Jejunum (tissue), 1 donor: Measurements from ENCODE around the gene GALNT14.

GRCh38 chr2:30235702-30236305 is 4.5 kb downstream of the LBH start:
- PRO-cap = no peak

- PRO-cap = no peak
Measured at GRCh38 chr2:30236808-30237681, 5.7 kb downstream of the LBH start.

DNA sequence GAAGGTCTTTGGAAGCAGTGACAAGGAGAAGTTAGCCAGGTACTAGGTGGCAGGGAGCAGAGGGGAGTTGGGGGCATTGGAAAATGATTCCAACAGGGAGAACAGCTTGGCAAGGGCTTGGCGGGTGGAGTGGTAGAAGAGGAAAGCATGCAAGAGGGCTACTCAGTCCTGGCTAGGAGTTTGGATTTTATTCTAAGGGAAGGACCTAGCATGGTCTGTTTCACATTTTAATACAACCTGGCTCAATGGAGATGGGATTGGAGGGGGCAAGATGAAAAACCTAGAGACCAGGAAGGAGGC is 29.1 kb downstream of the LBH start:
- PRO-cap = no peak

- PRO-cap = no peak
Measured at GRCh38 chr2:30373783-30374279, 73.2 kb upstream of the LCLAT1 start.

GRCh38 chr2:30422016-30422857 is 24.8 kb upstream of the LCLAT1 start:
- PRO-cap = no peak

- PRO-cap = no peak
Measured at GRCh38 chr2:30808793-30809454, 1.7 kb upstream of the CAPN13 start.

GRCh38 chr2:31137818-31139200 is at the start of gene GALNT14:
Gene GALNT14 (minus strand): TSS chr2:31138440.
- PRO-cap = bidirectional peak, plus-strand start at chr2:31138149, minus-strand start at chr2:31138070

- PRO-cap = no peak
Measured at GRCh38 chr2:31239633-31240287, 5.8 kb downstream of the EHD3 start.

- PRO-cap = no peak
Measured at GRCh38 chr2:31266059-31266973, 32.4 kb downstream of the EHD3 start.

GRCh38 chr2:31430092-31430470 is 15.5 kb upstream of the XDH start:
- PRO-cap = no peak

- PRO-cap = no peak
Measured at GRCh38 chr2:31928783-31929906, 81.7 kb downstream of the MEMO1 start.

GRCh38 chr2:31941007-31941872 is 69.6 kb downstream of the MEMO1 start:
- PRO-cap = no peak

DNA sequence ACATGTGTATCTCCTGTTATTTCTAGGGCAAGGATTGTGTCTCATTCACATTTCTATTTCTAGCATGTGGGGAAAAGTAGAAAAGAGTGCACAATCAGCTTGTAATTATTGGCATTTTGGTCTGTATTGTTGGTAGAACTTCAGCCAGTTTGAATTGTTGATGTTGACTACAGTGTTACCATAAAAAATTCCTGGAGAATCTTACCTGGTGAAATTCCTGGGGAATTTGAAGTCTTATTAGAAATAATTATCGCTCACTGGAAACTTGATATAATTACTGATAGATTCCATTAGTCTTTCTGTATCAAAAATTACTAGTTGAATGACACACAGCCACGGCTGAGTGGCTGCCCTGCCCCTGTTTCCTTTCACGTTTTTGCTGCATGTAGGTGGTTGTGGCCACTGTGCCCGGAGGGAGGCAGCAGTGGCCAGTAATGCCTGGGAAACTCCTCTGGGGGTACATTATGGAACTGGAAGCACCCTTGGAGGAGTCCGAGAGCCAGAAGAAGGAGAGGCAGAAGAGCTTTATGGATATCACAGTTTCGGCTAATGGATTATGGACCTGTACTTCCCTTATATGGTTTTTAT is 35.6 kb downstream of the SLC30A6 start:
- PRO-cap = no peak

DNA sequence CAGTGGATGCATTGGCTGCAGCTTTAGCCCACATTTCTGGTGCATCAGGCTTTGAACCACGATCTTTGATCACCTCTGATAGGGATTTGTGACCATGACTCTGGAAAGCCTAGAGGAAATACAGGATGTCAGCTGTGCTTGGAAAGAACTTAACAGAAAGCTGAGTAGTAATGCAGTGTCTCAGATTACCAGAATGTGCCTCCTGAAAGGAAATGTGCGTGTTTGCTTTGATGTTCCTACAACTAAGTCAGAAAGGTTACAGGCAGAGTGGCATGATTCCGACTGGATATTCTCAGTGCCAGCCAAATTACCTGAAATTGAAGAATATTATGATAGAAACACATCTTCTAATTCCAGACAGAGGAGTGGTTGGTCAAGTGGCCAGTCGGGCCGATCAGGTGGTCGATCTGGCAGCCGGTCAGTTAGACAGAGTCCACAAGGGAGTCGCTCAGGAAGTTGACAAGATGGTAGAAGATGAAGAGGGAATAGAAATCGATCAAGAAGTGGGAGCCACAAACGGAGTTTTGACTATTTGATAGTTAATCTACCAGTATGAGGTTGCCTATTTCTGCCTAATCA is 37.9 kb downstream of the SLC30A6 start:
- PRO-cap = no peak

GRCh38 chr2:32357559-32358333 is 923 bp downstream of the BIRC6 start:
- PRO-cap = bidirectional peak, plus-strand start at chr2:32358130, minus-strand start at chr2:32357999

GRCh38 chr2:32931955-32932254 is 14.8 kb upstream of the LTBP1 start:
- PRO-cap = no peak

DNA sequence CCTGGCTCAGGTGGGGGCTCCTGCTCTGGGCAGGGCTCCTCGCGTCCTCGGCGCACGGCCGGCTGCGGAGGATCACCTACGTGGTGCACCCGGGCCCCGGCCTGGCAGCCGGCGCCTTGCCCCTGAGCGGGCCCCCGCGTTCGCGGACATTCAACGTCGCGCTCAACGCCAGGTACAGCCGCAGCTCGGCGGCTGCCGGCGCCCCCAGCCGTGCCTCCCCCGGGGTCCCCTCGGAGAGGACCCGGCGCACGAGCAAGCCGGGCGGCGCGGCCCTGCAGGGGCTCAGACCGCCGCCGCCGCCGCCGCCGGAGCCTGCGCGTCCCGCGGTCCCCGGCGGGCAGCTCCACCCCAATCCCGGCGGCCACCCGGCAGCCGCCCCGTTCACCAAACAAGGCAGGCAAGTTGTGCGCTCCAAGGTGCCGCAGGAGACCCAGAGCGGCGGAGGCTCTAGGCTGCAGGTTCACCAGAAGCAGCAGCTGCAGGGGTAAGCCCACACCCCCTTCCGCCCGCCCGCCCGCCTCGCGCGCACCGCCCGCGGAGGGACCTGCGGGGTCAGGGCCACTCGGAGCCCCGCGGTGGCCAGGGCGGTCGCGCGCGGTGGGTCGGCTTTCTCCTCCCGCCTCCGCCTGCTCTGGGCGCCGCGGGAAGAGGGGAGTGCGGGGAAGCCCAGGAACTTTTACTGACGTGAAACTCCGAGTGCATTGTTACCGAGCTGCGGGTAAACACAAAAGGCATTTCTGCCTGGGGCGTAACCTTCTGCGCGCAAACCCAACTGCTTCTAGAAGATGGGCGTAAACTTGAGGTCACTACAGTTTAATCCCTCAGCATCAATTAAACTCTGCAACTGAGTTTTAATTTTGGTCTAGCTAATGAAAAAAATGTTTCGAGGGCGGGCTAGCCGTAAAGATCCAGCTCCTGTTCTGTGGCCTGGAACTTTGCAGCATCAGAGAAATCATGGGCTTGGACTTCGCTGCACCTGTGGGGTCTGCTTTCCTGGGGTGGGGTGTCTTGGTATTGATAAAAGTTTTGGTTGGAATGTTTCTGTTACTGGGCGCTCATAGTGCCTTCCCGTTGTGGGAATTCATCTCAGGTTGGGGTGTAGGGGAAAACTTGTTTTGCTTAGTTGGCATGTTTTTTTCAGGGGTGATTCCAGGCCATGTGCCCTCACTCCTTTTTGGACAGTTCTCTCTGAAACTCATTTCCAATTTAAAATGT is 989 bp downstream of the LTBP1 start:
- PRO-cap = no peak

- PRO-cap = no peak
Measured at GRCh38 chr2:33042068-33042682, 95.4 kb downstream of the LTBP1 start.

DNA sequence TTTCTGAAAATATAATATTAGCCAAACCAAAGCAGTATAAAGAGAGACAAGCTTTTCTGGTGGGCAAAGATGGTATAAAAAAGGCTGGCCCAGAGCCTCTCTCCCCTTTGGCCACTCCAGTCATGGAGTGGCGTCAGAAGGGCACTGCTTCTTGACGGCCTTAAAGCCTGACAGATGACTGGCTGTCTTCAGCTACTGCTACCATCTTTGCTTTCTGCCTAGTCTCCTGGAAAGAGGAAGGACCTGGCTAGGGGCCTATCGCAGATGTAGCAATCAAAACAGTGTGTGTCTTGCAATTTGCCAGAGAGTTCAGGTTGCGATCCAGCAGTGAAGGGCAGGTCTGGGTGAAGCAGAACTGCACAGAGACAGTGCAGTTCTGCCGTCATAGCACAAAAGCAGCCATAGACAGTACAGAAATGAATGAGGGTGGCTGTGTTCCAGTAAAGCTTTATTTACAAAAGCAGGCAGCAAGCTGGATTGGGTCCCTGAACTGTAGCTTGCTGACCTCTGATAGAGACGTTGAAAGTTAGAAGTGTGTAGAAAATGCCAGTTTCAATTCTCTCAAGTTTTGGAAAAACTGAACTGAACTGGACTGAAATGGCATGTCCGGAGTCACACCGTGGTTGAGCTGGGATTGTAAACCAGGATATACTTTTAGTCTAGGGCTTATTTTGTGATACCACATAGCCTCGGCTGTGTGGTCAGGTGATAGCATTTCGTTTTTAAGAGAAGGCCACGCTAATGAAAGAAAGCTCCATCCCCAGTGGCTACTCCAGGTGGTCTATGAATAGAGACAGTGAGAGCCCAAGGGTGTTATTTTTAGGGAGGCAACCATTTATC is 186.7 kb downstream of the LTBP1 start:
- PRO-cap = no peak

GRCh38 chr2:33135348-33136134 is 188.8 kb downstream of the LTBP1 start:
- PRO-cap = no peak